Anterior vena cava (tissue), 1 donor: ENCODE measurements around the genes PKP4, DPP4 and FAP.

DNA sequence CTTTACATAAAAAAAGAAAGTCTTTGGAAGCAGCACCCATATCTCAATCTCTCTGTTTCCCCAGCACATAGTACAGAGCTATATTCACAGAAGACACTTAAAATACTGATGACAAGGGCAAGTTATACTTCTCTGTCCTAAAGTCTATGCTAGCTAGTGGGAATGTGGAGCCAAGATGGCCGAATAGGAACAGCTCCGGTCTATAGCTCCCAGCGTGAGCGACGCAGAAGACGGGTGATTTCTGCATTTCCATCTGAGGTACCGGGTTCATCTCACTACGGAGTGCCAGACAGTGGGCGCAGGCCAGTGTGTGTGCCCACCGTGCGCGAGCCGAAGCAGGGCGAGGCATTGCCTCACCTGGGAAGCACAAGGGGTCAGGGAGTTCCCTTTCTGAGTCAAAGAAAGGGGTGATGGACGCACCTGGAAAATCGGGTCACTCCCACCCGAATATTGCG, 62.4 kb downstream of the ACVR1C start:
- PRO-cap: no peak

GRCh38 chr2:157856097-157856734, 19.9 kb downstream of the ACVR1 start:
- PRO-cap: no peak

DNA sequence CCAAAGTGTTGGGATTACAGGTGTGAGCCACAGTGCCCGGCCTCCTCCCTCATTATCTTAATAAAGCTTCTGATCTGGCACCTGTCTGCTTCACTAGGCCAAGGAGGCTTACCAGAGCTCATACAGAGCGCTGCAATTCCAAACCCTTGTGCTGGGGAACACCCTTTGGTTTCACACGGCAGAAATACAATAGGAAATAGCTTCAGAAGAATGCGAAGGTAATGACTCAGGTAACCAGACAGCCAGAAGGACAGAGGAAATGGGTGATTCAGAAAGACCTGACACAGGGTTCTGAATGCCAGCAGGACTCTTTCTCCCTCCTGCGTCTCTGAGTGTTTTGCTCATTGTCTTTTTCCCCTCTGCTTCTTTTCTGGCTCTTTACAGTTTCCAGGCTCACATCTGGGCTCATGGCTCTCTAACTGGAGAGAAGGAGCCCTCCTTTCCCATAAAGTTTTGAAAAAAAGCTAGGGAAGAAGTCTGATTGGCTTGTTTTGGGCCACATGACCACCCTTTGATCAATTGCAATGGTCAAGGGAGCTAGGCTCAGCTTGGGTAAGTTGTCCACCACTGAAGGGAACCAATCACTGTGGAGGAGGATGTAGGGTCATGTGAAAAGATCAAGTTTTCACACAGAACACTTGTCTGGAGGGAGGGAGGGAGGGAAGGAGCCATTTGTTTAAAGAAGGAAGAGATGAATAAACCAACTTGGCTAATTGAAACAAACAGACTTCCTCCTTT, 90.5 kb upstream of the UPP2 start:
- PRO-cap: no peak

DNA sequence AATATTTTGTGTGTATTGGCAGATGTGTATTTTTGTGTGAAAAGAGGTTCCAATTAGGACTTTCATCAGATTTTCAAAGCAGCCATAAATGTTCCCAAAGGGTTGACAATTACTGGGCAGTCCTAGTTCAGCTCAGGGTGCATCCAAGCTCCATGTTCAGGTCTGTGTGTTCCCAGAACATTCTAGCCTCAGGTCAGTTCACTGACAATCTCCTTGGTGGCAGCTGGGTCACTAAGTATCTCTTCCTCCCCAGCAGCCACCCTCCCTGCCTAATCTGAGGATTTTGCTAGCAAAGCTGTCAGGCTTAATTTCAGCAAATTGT, 29.7 kb downstream of the UPP2 start:
- PRO-cap: no peak

GRCh38 chr2:158456515-158457240, at the start of gene PKP4:
Gene PKP4, plus strand, starts transcription at chr2:158456952.
- PRO-cap: bidirectional peak, plus-strand start at chr2:158456900, minus-strand start at chr2:158456728

GRCh38 chr2:158482291-158483060, 25.7 kb downstream of the PKP4 start:
- PRO-cap: no peak

- PRO-cap: no peak
Measured at GRCh38 chr2:158716328-158716632, 78.8 kb upstream of the DAPL1 start.

- PRO-cap: no peak
Measured at GRCh38 chr2:158968145-158968287, 424 bp upstream of the TANC1 start.

DNA sequence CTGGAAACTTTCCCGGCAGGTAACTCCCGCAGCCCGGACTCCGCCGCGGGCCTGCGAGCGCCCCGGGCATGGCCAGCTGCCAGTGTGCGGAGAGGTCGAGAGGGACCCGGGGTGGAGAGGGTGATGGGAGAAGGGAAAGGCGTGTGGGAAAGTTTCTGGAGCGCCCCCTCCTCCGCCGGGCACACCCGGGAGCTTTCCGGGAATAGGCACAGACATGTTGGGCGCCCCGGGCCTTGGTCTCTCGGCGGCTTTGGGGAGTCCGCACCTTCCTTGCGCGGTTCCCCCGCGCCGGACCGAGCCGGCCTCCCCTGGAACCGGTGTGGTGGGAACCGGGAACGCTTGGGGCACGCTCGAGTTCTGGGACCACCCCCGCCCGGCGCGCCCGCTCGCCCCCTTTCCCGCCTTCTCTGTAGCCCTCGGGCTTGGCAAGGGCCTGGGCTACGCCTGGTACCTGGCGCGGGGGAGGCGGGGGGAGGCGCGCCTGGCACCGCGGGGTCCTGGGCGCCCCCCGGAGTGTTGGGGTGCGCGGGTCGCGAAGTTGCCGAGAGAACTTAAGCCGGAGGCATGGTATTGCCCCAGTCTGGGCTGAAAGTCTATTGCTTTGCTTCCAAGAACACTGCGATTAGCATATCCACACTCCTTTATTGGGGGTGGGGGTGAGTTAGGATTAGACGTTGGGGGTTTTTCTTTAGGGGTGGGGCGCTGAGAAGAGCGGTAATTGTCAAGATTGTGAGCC, 492 bp downstream of the TANC1 start:
- PRO-cap: bidirectional peak, plus-strand start at position 309 of the sequence, minus-strand start at position 295 of the sequence; unidirectional peak, minus-strand start at position 409 of the sequence

GRCh38 chr2:159202535-159203143, 83.9 kb downstream of the WDSUB1 start:
- PRO-cap: no peak

DNA sequence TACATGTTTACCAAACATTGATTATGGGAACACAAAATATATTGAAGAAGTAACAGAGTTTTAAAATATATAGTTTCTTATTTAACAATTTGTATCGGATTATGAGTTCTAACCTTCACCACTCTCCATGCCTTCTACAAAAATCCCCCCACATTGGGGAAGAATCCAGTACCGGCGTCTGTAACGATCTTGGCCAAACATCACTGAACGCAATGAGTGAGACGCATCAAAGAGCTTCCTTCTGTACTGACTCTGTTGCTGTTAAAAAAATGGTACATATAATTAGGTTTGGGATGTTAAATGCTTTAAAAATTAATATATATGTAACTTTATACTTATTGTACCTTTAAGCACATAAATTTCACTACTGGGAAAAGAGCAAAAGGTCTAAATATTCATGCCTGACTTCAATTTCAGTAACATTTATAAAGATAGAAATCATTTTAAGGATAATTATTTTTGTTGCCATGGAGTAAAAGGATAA, 86.5 kb upstream of the WDSUB1 start:
- PRO-cap: no peak

DNA sequence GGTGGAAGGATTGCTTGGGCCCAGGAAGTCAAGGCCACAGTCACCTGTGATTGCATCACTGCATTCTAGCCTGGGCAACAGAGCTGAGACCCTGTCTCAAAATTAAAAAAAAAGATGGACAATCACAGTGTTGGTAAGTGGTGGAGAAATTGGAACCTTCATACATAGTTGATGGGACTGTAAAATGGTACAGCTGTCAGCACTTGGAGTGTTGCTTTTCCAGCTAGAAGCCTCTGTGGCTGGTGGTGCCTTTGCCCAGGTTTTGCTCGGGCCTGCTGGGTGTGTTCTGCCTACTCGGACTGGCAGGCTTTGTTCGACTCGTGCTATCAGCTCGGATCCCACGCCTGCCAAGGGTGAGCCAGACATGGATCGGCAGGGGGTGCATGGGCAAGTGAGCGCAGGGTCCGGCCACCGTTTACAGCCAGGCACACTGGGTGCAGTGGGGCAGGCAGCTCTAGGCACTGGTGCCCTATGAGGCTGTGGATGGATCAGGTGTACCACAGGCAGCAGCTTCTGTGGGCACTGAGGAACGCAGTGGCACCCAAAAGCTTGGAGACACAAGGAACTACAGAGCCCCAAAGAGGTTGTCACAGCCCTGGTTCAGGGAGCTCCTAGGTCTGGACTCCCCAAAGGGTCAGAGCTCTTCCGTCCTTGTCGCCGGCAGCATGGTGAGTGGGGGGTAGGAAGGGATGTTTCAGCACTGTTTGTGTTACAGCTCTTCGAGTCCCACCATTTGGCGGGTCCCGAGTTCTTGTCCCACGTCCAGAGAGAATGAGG, 25.6 kb downstream of the MARCHF7 start:
- PRO-cap: no peak

- PRO-cap: no peak
Measured at GRCh38 chr2:159903454-159904046, 1.0 kb downstream of the LY75 start.

- PRO-cap: no peak
Measured at GRCh38 chr2:159936533-159936891, 32.0 kb upstream of the LY75 start.

- PRO-cap: unidirectional peak, minus-strand start at chr2:160379553
Measured at GRCh38 chr2:160379463-160379793, 114.2 kb downstream of the RBMS1 start.

DNA sequence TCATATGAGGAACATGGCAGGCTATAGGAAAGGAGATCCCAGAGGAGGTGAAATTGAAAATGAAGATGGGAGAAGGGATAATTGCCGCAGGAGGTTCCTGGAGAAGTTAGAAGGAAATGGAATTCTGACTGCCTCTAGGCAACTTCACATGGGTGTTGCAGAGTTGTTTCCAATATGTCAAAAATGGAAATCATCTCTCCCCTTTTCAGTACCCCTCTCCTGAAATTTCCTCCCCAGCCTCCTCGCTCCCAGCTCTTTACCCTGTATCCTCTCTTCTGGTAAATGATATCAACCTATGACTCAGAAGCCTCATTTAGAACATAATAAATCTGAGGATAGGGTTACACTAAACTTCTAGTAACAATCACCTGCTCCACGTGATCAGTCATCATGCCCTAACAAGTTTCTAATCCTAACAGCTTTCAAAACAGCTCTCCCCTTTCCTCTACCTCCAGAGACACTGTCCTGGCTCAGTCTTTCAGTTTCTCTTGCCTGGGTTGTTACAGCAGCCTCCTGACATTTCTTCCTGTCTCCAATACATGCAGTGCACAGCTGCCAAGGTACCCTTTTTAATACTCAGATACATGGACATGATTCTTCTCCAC, 202.0 kb upstream of the RBMS1 start:
- PRO-cap: no peak

DNA sequence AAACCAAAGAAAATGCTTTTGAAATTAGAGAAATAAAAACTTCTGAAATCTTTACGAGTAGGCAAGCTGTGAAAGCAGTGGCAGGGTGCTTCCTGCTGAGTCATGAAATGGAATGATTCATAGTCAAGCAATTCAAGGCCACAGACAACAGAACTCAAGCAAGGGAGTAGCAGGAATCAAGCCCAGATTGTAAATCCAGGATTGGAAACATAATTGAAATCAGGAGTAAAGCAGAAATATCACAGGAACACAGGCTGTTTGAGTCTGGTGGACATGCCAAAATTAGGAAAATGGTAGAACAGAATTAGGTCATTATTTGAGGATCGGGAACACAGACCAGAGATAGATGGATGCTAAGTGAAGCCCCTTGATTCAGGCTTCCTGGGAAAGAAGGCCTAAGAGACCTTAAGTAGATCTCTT, 36.9 kb upstream of the TANK start:
- PRO-cap: no peak

DNA sequence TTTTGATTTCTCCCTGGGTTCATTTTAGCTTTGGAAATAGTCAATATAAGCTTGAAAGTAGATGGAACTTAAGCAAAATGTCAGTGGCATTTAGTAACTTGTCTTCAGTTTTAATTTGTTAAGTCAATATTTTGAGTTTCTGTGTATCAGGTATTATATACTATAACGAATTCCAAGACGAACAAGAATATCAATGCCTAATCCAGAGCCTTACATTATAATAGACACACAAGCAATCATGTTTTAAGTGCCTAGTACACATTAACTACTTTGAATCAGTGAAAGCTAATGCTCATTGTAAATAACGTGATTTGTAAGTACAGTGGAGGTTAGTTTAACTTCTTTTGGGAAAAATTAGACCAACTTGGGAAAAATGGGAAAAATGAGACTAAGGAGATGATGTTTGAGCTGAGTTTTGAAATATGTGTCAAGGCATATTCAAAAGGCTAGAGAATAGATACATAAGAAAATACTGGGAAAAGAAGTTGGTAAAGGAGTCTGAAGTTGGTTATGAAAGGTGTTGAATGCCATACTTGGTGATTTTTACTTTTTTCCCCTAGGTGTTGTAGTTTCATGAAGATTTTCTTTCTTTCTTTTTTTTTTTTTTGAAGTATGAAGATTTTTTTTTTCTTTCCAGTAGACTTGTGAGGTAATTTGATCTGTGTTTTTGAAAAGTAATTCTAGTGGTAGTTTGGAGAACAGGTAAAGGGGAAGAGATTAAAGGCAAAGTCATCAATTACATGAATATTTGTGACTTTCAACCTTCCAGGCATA, 16.0 kb downstream of the PSMD14 start:
- PRO-cap: no peak

- PRO-cap: bidirectional peak, plus-strand start at chr2:162074178, minus-strand start at chr2:162074002
Measured at GRCh38 chr2:162073836-162074737, at the start of gene DPP4. Gene DPP4, minus strand, starts transcription at chr2:162074215.

DNA sequence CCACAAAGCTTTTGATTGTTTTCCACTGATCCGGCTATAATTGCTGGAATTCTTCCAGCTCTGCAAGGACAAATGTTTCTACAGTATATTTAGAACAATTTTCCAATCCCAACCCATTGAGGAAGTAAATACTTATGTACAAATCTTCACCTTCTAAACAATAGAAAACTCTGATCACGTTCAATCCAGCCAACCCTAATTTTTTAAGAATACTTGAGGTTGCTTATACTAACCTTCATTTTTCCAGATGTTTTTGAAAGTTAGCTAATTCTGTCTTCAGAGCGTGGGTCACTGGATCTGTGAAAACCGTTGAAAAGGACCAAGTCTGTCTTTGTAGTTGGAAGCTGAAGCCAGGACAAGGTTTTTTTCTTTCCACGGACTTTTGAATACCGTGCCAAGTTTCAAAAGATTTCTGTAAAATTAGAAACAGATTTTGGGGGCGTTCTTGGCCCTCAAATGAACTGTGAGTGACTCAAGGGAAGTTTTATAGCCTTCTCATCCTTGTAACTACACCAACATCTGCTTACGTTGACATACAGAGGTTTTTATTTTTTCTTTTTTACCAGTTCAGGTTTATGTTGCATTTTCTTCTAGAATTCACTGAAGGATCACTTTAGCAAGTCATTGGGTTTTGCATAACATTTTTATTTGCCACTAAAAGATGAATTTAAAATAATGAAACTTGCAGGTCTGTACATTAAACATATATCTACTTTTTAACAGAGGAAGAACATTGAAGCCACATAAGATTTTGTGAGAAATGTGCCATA, at the start of gene FAP:
Gene FAP (minus strand): TSS at position 357 of the 770 bp plus-strand sequence.
- PRO-cap: unidirectional peak, minus-strand start at position 384 of the sequence; unidirectional peak, minus-strand start at position 458 of the sequence